ENCODE measurements around a stretch of chr10.

DNA sequence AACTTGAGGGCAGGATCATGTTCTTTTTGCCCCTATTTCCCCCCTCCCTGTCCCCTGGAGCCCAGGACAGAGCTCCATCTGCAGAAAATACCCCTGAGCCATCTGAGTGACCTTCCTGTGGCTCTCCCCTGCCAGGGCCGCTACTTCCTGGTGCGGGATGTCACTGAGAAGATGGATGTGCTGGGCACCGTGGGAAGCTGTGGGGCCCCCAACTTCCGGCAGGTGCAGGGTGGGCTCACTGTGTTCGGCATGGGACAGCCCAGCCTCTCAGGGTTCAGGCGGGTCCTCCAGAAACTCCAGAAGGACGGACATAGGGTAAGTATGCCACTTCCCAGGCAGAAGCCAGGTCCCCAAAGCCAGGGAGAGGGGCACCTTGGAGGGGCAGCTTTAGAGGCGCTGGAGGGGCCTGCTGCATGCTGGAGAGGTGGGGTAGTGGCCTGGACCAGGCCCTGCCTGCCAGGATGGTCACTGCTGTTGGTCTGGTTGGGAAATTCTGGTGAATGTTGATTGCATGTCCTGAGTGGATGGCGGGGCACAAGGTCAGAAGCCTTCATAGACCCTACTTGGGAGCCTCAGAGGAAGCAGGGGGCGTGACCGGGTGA, 51.3 kb downstream of the PALD1 start:
- PRO-cap, 2 experiments: no peak in any of the 2 experiments
- RAMPAGE, long total RNA, 5 experiments: no peak in any of the 5 experiments

GRCh38 chr10:70589761-70590170, 12.8 kb downstream of the PRF1 start:
- PRO-cap, 2 experiments: no peak in any of the 2 experiments
- RAMPAGE, long total RNA, 5 experiments: no peak in any of the 5 experiments

- PRO-cap, 2 experiments: no peak in any of the 2 experiments
- RAMPAGE, long total RNA, 5 experiments: no peak in any of the 5 experiments
Measured at GRCh38 chr10:70673076-70674330, 1.2 kb downstream of the ADAMTS14 start.

GRCh38 chr10:70887075-70887214, 1.4 kb downstream of the PCBD1 start:
- PRO-cap, 2 experiments: no peak in any of the 2 experiments
- RAMPAGE, long total RNA, 5 experiments: no peak in any of the 5 experiments

DNA sequence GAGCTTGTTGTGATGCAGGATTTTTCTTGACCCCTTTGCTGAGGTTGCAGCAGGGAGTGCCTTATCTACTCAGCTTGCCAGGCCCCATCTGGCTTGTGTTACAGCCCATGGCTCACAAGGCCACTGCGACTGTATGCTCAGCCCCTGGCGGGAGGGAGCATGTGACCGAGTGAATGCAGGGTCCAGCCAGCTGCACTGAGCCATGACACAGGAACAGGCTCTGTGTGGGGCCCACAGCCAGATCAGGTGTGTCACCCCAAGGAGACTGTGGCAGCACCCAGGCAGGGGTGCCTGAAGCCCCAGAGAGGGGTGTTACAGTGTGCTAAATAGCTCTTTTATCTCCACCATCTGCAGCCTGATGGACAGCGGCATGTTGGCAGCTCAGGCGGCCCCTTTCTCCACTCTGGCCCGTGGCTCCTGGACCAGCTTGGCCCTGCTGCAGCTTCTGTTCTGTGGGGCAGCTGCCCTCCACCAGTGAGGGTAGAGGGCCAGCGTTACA, 2.6 kb upstream of the PCBD1 start:
- PRO-cap, 2 experiments: peak in 1 of 2 experiments; most common minus-strand start position 90 of the sequence (in 1)
- RAMPAGE, long total RNA, 5 experiments: no peak in any of the 5 experiments

GRCh38 chr10:71068677-71069210, 143.6 kb upstream of the UNC5B start:
- PRO-cap, 2 experiments: no peak in any of the 2 experiments
- RAMPAGE, long total RNA, 5 experiments: no peak in any of the 5 experiments

- PRO-cap, 2 experiments: no peak in any of the 2 experiments
- RAMPAGE, long total RNA, 5 experiments: no peak in any of the 5 experiments
Measured at GRCh38 chr10:71279708-71280197, 39.3 kb upstream of the SLC29A3 start.

GRCh38 chr10:71314207-71315142, 4.6 kb upstream of the SLC29A3 start:
- PRO-cap, 2 experiments: no peak in any of the 2 experiments
- RAMPAGE, long total RNA, 5 experiments: no peak in any of the 5 experiments

- PRO-cap, 2 experiments: no peak in any of the 2 experiments
- RAMPAGE, long total RNA, 5 experiments: no peak in any of the 5 experiments
Measured at GRCh38 chr10:71657829-71658359, 61.7 kb downstream of the C10orf105 start.

DNA sequence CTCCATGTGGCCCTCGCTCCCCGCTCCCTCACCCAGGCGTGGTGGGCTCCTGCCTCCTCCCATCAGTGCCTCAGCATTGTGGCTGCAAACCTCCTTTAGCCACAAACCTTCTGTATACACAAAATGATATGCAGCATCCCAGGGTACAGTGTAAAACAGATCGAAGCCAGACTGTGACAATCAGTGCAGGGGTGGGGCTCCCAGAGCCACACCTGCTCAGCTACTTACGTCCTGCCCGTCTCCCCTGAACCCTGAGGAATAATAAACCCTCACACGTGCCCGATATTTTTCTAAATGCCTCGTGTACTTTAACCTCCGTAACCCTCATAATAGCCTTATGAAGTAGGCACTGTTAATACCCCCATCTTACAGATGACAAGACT, 7.2 kb upstream of the C10orf105 start:
- PRO-cap, 2 experiments: no peak in any of the 2 experiments
- RAMPAGE, long total RNA, 5 experiments: no peak in any of the 5 experiments

DNA sequence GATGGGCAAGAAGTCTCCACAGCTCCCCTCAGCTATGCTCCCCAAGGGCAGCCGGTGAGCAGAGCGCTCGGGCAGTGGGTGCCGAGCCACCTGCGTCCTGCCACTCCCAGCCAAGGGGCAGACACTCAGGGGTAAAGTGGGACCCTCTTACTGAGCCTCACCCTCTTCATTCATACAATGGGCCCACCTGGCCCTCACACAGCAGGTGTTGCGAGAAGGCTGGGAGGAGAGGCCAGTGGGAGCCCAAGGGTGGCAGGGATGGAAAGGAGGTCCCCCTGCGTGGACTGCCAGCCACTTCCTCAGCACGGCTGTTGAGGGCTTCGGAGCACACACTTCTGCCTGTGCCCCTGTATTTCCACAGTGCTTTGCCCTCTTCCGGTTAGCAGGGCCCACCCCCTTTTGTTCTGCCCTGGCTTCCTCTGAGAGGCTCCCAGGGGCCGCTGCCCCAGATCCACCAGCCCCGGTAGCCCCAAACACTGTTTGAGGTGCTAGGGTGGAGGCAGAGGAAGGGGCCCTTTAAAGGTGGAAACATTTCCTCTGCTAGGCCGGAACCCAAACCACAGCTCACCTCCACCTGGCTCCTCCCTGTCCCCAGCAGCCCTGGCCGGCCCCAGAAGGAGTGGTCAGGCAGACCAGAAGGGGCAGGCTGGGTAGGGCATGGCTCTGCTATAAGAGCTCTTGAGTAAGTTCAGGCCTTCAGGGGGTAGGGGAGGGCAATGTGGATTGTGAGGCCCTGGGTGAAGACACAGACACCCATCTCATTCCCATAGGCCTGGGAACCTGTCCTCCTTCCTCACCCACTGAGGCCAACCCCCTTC, 16.4 kb upstream of the C10orf105 start:
- PRO-cap, 2 experiments: no peak in any of the 2 experiments
- RAMPAGE, long total RNA, 5 experiments: no peak in any of the 5 experiments

DNA sequence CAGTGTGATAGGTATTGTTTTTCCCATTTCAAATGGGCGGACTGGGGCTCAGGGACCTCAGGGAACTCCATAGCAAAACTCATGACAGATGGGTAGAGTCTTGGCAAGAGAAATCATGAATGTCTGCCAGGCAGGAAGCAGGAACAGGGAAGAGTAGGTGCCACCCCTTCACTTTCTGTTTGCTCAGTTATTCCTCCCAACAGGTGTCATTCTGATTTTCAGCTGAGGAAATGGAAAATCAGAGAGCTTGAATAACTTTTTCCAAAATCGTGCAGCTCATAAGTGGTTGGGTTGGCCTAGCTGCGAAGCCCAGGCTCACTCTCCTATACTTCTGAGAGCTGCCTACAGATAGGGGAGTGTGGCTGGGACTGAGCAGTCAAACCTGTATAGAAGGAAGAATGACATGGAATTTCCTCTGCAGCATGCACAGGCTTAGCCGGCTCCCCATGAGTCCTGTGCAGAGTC, 17.6 kb upstream of the C10orf105 start:
- PRO-cap, 2 experiments: peak in 1 of 2 experiments; most common minus-strand start position 71 of the sequence (in 1)
- RAMPAGE, long total RNA, 5 experiments: no peak in any of the 5 experiments

DNA sequence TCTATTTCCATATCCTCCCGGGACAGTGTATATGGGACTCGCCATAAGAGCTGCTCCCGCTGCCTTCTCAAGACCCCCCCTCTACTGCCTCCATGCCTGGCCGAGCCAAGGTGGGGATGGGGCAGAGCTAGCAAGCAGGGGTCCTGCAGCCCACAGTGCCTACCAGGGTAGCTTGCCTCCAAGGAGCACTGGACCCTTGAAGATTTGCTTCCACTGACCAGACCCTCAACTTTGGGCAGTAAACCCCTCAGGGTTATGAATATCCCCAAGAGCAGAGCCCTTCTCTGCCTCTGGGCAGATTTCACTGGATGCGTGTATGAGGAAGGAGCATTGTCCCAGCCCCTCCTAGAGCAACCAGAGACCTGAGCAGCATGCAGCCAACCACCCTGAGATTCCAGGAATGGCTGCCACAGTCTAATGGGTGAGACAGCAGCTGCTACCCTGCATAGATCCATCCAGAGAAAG, 25.9 kb upstream of the C10orf105 start:
- PRO-cap, 2 experiments: no peak in any of the 2 experiments
- RAMPAGE, long total RNA, 5 experiments: no peak in any of the 5 experiments

- PRO-cap, 2 experiments: no peak in any of the 2 experiments
- RAMPAGE, long total RNA, 5 experiments: no peak in any of the 5 experiments
Measured at GRCh38 chr10:71817080-71817808, 33.8 kb downstream of the PSAP start.

DNA sequence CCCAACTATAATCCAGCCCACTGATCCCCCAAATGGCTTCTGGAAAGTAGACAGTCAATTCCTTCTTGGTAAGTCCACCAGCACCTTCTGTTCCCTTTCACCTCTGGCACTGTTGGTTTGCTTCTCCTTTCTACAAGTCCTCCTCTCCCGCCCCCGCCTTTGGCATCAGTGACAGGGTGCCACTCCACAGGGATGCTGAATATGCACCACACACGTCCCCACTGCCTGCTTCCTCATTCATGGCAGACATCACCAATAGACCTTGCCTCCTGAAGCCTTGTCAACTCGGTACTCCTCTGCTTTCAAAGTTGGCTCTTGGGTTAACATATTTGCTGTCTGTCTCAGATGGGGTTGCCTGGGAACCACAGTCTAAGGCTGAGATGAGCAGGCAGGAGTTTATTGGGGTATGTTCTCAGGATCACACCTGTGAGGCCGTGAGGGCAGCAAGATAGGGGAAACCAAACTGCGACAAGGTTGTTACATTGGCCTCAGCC, 7.2 kb upstream of the PSAP start:
- PRO-cap, 2 experiments: no peak in any of the 2 experiments
- RAMPAGE, long total RNA, 5 experiments: no peak in any of the 5 experiments

- PRO-cap, 2 experiments: no peak in any of the 2 experiments
- RAMPAGE, long total RNA, 5 experiments: no peak in any of the 5 experiments
Measured at GRCh38 chr10:72009135-72010123, 45.2 kb downstream of the CHST3 start.

DNA sequence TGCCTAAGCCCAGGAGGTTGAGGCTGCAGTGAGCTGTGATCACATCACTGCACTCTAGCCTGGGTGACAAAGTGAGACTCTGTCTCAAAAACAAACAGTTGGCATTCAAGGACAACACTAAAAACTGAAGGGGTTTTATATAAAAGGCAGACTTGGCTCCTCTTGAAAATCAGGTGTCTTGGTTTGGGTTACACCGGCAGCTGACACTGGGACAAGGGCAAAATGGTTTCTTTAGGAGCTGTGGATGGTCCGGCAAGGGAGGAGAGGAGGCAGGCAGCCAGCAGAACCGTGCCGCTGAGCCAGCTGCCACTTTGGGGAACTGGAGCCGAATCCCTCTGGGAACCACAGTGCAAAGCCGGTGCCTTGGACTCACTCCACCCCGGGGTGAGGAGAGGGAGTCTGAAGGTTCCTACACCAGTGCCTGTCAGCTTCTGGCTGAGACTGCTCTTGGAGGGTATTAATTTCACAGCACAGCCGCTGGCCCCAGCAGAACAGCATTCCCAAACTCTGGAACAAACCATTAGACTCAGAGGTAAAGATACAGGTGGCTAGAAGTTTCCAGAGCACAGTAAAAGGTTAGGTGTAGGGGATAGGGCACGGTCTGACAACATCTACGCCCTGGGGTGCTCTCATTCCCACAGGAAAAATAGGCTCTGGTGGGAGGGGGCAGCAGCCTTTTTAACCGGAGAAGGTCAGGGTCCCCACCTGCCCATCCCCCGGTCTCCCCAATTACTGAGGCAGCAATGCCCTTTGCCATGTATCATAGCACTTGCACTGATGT, 52.8 kb downstream of the CHST3 start:
- PRO-cap, 2 experiments: no peak in any of the 2 experiments
- RAMPAGE, long total RNA, 5 experiments: no peak in any of the 5 experiments

DNA sequence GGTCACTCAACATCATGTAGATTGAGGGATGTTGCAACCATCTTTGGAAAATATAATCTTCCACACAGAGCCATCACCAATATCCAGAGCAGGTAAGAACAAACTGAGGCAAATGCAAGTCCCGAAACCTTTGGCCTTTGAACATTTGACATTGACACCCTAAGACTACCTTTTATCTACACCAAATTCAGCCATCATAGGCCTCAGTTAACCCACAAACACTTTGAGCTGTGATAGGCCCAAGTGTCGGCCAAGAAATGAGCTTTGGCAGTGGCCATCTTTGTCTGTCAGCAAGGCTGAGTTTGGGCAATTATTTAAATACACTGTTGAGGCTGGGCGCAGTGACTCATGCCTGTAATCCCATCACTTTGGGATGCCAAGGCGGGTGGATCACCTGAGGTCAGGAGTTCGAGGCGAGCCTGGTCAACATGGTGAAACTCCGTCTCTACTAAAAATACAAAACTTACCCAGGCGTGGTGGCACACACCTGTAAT, 41.5 kb downstream of the SPOCK2 start:
- PRO-cap, 2 experiments: no peak in any of the 2 experiments
- RAMPAGE, long total RNA, 5 experiments: no peak in any of the 5 experiments

DNA sequence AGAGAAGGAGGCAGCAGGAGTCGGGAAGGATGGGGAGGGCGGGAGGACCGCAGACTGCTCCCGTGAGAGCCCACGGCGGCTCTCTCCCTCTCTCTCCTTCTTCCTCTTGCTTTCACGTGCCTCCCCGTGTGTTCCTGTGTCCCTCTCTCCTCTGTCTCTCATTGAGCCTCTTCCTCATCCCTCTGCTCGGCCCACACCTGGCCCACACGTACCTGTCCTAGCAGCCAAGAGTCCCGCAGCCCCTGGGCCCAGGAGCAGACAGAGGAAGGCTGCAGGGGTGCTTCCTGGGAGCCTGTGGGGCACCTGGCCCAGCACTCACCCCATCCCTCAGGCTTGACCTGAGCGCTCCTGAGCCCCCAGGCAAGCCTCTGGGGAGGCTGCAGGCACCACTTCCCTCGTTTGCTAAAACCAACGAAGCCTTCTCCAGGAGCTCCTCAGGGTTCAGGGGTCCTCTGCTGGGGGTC, 13.6 kb downstream of the SPOCK2 start:
- PRO-cap, 2 experiments: no peak in any of the 2 experiments
- RAMPAGE, long total RNA, 5 experiments: no peak in any of the 5 experiments

- PRO-cap, 2 experiments: no peak in any of the 2 experiments
- RAMPAGE, long total RNA, 5 experiments: no peak in any of the 5 experiments
Measured at GRCh38 chr10:72087908-72088220, 487 bp downstream of the SPOCK2 start.

Data from thyroid gland (tissue), 7 donors.